Tongue (tissue), 2 donors: ENCODE data around the genes TRPM7, GLDN, DMXL2 and BCL2L10.

DNA sequence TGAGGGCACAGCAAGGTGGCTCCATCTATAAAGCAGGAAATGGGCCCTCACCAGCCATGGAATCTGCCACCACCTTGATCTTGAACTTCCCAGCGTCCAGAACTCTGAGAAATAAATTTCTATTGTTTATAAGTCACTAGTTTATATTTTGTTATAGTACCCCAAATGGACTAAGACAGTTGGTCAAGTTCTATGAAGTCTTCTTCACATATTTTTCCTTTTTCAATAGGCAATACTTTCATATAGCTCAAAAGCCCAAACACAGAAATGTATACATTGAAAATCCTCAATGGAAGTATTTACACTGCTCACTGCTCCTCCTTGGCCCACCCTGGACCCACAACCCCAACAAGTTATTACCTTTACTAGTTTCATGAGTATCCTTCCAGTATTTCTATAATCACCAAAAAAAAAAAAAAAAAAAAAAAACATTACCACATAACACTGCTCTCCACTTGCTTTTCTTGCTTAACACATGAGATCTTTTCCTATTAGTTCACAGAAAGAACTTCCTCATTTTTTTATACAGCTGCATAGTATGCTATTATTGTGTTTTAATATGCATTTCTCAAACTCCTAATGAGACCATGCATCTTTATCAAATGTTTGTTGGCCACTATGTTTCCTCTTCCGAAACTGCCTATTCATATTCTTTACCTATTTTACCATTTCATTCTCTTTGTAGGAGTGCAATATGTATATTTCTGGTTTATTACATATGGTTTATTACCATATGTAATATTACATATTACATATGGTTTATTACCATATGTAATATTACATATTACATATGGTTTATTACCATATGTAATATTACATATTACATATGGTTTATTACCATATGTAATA, 14.6 kb downstream of the GABPB1 start:
- RAMPAGE, long total RNA, result no peak

- RAMPAGE, long total RNA, result no peak
Observed at GRCh38 chr15:50686470-50687503, at the start of gene TRPM7. Gene TRPM7 (minus strand): TSS chr15:50686797.

DNA sequence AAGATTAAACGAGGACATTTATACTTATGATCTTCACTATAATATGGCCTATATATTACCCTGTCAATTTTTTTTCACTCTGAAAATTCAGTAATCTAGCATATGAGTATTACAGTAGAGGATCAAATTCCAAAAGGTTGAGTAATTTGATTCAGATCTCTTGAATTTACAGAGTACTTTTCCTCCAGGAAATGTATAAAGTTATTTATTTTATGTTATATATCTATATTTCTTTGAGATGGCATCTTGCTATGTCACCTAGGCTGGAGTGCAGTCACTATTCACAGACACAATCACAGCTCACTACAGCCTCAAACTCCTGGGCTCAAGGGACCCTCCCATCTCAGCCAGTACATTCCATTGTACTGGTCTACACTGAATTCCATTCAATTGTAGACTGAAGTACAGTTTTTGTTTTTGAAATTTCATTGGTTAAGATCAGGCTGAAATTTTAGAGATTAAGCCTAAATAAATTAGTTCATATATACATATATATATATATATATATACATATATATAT, 16.3 kb upstream of the TRPM7 start:
- RAMPAGE, long total RNA, result no peak

DNA sequence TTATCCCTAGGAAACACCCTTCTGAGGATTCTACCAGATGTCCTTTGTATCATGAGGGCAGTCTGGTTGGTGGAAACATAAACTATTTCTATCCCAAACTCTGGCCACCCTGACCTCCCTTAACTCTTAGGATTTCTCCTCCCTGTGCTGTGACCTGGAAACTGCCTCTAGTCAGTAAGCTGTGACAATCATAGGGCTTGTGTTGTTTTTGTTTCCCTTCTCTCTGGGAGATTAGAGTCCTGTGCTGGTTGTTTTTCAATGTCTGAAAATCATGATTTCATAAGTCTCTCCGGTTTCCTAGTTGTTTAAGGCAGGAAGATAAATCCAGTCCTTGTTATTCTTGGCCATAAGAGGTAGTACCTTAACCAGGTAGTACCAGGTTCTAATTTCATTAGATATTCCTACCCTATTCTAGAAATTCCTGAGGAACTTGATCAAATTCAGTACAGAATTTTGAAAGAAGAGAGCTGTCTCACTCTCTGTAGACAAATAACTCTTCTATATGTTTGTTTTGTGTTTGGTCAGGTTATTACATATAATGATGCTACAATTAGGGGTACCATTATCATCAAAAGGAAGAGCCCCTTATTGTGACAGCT, 77.9 kb downstream of the TNFAIP8L3 start:
- RAMPAGE, long total RNA, result no peak

DNA sequence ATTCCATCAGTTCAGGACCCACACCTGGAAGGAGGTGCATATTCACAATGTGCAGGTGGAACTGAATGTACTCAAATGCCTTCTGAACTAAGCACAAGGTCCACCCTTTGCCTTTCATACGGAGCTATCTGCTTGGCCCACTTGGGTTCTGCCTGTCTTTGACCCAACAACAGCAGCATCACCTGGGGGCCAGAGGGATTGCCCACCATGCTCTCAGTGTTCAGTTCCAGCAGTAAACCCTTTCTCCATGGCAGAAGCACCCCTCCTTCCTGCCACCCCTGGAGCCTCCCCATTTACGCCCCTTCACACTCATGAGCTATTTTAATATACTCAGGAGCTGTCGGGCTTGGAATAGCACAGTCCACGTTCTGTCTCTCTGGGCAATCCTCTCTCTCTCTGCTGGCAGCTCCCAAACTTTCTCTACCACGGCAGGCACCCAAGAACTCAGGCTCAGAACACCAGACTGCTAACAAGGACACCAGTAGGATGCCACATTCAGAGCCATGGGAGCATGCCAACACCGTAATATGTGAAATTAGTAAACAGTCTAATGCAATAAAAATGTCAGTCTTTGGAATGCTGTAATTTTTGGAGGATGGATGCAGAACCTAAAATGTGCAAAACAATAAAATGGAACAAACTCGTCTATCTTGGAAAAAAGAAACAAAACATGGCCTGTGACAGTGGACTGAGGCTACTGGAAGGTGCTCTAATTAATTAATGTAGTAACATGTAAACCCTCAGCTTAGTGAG, 19.4 kb downstream of the TNFAIP8L3 start:
- RAMPAGE, long total RNA, result no peak

DNA sequence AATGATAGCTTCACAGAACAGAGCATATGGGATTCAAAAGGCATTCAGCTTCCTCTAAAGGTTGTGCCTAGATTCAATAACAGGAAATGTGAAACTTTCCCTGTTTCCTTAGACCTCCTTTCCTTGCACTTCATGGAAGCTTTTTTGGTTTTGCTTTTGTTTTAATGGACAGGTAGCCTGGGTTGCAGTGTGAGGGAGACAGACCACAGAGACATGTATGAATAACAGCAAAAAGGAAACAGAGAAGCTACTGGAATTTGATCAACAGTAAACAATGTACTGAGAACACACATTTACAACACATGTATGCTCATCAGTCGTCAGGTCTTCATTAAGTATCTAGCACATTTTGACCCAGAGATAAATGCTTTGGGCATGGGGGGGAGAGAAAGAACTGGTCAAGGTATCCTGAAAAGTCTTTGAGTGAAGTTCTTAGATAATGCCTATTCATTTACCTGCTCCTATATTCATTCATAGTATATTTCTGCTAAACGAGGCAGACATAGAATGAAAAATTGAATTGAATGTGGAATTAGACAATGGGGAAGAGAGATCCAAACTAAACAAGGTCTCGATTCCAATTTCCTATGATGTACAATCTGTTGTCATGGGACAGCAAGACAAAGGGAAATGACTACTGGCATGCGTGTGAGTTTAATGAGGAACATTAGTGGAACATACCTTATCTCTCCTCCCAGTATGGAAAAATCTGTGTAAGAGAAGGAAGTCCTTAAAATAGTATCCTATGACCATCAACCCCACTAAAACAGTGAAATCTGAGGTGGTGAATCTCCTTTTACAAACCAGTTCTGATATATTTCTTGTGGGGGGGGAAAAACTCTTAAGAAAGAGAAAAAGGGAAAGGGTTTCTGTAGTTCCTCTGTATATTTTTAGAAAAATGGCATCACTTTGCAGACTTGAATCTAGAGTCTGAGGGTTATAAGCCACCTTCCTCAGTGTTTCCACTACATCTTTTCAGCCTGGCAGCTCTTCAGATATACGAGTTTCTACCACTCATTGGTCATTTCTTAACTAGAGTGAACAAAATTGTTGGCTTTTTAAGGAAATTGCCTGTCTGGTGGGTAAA, 2.7 kb upstream of the TNFAIP8L3 start:
- RAMPAGE, long total RNA, result no peak

DNA sequence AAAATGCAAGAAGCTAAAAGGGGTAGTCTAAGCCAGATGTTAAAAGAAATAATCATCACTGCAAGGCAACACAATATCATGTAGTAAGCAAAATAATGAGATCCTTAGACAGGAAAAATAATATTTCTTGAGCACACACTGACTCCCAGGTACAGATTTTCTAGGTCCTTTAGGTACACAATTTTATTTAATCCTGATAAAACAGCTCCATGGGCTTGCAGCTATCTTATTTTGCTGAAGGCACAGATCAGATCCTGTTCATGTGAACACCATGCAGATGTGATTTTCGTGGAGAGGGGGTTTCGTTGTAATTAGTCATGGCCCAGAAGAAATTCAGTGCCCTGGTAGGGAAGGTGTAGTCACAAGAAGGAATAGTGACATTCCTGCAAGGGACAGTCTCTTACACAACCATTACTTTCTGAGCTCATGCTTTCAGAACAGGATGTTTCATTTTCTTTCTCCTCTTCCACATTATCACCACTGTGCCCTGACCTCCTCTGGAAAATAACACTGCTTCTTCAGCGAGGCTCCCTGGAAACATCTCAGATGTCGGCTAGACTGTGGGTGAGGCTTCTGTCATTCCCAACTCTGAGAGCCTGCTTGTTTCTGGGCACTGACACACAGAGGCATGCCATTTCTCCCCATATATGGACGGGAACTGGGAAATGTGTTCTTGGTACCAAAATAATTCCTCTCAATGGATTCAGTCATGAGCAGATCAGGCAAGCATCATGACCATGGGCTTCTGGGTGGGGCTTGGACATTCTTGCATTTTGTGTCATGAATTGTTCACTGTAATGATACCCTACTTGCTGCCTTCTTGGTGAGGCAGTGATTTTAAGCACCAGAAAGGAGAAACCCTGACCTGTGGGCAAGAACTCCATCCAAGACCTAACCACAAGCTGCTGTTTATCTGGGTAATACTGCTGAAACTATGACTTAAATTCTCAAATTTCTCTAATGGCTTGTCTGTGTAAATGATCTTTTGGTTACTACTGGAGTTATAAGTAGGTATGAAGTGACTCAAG, 14.2 kb upstream of the TNFAIP8L3 start:
- RAMPAGE, long total RNA, result no peak

GRCh38 chr15:51341139-51342163, at the start of gene GLDN:
Gene GLDN (plus strand): TSS chr15:51341655.
- RAMPAGE, long total RNA, result no peak

DNA sequence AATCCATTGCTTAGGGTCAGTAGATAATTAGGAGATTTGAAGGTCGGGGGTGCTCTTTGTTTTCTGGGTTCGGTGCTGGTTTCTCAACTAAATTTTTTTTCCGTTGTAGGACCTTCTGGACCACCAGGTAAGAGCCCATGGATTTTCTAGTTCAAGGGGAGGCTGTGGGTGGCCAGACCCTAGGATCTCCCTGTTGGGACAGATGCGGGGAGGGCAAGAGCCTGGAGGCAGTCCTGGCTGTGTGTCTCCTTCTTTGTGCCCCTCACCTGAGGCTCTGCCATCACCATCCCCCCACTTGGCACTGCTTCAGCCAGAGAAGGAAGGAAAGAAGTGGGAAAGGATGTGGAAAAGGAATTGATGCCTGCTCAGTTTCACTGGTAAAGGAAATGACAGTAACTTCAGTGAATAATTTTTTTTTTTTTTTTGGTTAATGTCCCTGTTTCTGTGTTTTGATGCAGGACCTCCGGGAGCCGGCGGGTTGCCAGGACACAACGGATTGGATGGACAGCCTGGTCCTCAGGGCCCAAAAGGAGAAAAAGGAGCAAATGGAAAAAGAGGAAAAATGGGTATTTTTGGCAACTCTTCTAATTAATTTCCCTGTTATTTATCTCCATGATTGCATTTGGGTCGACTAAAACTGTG, 42.0 kb downstream of the GLDN start:
- RAMPAGE, long total RNA, result no peak

DNA sequence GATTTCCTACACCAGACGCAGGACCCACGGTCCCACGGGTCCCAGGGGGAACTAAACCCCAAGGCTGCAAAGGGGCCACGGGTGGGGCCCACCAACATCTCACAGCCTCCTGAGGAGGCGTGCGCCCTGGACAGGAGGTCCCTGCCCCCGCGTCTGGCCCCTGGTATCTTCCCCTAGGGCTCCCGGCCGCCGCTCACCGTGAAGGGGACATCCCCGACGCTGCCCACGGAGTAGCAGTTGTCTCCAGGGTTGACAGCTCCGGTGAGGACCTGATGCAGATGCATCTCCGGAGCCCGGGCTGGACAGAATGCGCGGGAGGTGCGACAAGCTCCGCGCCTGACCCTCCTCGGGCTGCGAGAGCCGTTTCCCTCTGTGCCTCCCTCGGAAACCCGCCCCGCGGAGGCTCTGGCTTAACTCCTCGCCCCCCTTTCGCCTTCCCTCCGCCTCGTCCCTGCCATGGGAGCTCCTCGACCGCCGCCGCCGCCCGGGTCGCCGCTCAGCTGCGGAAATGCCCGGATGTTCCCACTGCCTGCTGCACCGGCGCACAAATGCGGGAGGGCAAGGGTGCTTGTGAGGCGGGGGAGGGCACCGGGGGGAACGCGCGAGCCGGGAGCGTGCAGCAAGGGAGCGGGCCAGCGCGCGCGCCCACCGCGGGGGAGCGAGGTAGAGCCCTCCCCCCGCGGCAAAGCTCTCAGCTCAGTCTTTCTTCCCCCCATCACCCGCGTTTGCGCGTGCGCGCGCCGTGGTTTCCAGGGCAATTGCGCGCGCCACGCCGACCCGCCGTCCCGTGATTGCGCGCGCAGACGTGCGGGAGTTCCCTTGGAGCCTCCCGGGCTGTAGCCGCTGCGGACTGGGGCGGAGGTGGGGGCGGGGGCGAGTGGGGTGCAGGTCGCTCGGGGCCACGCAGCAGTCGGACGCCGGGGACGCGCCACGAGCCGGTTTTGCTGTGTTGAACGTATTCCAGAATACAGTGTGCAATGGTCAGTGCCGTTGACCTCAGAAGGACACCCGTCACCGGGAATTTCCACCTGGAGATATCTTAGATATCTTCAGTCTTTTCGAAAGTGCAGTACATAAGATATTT, at the start of gene DMXL2:
TSS of gene DMXL2 (minus strand) at position 510 of the 1,084 bp plus-strand sequence.
- RAMPAGE, long total RNA, result no peak

DNA sequence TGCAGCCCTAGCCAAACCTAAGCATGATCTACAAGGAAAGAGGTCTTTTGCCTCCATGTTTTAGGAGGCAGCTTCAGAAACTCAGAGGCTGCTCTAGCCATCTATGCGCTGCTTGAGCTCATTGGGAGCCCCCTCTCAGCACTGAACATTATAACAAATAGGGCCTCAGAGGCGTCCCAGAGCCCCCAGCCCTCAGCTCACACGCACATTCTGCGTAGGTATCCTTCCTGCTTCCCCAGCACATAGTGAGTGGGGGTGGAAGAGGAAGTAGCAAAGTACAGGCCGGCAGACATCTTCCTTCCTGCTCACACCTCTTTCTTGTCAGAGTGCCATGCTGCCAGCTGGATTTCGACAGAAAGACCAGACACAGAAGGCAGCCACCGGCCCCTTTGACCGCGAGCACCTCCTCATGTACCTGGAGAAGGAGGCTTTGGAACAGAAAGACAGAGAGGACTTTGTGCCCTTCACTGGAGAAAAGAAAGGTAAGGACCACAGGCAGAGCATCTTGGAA, 16.6 kb downstream of the TMOD2 start:
- RAMPAGE, long total RNA, result no peak

GRCh38 chr15:51837793-51838174, 8.3 kb downstream of the TMOD3 start:
- RAMPAGE, long total RNA, result no peak

GRCh38 chr15:51981964-51982790, 10.6 kb upstream of the LEO1 start:
- RAMPAGE, long total RNA, result no peak

GRCh38 chr15:52093331-52094522, 18.8 kb downstream of the BCL2L10 start:
- RAMPAGE, long total RNA, result no peak

- RAMPAGE, long total RNA, result no peak
Observed at GRCh38 chr15:52111855-52112851, at the start of gene BCL2L10. Gene BCL2L10 (minus strand): TSS chr15:52112775.

GRCh38 chr15:52136939-52137947, 24.7 kb upstream of the BCL2L10 start:
- RAMPAGE, long total RNA, result no peak

GRCh38 chr15:52239494-52240222, 48.5 kb upstream of the GNB5 start:
- RAMPAGE, long total RNA, result no peak

DNA sequence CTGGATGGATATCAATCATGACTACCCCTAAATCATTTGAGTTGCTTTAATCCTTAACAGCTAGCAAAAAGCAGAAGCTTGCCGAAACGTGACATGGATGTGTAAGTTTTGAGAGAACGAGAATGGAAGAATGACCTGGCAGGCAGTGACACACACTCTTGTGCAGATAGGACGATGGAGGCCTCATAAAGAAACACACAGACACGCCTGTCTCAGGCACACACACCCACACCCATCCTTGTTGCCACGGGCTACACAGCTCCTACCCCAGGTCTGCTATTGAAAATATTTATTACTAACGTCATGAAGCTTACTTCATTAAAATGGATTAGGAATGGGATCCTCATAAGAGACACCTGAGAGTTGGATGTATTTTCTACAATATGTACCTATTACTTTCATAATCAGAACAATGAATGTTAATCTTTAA, 8.5 kb downstream of the MYO5C start:
- RAMPAGE, long total RNA, result no peak

DNA sequence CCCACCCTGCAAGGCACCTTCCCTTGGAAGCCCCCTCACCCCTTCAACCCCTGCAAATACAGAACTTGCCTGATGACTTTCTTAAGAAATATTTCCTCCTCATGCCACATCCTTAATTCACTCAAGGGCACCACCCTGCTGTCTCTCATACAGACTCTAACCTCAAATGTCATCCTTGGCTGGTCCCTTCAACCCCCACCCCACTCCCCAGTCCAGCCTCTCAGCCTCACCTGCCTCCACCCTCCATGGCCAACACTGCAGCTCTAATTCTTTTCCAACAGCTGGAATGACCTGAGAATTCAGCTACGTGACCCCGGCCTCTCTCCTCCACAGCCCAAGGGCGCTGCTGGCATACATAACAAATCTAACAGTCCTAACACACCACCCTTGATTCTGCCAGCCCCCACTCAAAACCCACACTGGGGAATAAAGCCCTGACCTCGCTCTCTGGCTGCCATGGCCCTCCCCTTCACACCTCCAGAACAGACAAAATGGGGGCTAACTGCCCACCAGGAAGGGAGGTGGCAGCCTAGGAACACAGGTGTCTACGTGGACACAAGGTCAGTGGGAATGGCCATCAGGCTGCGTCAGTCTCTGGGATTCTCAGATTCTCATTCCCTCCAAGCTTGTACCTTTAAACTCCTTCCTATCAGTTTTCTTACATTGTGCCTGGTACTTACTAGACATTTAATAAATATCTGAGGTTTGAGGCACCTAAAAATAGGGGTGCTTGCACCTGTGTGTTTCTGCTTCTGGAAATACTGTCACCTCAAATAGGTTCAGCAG, 2.0 kb downstream of the MYO5C start:
- RAMPAGE, long total RNA, result no peak

GRCh38 chr15:52382968-52383599, 87.5 kb upstream of the MYO5C start:
- RAMPAGE, long total RNA, result no peak